ENCODE data around the gene TNS4.

- PRO-cap, result no peak
Observed at GRCh38 chr17:39723115-39723546, 7.2 kb downstream of the MIEN1 start.

DNA sequence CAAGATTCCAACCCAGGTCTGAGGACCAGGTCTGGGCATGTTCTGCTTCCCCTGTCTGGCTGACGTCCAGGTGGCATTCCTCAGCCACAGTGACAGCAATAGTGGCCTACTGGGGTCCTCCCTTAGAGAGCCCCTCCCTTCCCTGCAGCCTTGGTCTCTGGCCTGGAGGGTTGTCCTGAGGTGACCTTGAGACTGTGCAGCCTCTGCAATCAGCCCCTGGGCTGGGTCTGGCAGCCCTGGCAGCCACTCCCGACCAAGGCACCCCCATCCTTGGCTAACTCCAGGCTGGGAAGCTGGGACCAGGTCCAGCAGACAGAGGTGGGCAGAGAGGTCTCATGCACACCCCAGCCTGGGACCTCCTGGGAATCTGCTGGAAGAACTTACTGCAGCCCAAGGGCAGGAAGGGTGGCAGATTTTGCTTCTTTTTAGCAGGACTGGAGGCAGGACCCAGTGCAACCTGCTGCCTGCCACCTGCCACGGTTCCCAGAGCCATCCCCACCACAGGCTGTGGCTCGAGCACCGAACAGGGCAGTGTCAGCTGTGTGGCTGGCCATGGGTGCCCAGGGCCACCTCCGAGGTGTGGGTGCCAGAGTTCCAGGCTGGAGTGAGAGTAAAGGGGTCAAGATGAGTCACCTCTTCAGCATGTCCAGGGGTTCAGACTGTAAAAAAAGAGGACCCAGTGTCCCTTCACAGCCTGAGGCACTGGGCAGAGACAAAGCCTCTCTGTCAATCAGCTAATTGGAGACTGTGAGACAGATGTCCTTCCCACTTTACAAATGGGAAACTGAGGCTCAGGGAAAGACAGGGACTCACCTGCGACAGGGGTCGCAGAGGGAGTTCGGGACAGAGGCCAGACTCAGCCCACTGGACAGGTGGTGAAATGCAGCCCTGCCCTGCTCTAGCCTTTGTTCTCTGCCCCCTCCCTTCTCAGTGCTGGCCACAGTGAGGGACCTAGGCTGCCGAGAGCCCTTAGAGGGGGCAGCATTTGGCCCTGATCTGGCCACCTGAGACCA is 12.7 kb downstream of the GRB7 start:
- PRO-cap, result no peak

DNA sequence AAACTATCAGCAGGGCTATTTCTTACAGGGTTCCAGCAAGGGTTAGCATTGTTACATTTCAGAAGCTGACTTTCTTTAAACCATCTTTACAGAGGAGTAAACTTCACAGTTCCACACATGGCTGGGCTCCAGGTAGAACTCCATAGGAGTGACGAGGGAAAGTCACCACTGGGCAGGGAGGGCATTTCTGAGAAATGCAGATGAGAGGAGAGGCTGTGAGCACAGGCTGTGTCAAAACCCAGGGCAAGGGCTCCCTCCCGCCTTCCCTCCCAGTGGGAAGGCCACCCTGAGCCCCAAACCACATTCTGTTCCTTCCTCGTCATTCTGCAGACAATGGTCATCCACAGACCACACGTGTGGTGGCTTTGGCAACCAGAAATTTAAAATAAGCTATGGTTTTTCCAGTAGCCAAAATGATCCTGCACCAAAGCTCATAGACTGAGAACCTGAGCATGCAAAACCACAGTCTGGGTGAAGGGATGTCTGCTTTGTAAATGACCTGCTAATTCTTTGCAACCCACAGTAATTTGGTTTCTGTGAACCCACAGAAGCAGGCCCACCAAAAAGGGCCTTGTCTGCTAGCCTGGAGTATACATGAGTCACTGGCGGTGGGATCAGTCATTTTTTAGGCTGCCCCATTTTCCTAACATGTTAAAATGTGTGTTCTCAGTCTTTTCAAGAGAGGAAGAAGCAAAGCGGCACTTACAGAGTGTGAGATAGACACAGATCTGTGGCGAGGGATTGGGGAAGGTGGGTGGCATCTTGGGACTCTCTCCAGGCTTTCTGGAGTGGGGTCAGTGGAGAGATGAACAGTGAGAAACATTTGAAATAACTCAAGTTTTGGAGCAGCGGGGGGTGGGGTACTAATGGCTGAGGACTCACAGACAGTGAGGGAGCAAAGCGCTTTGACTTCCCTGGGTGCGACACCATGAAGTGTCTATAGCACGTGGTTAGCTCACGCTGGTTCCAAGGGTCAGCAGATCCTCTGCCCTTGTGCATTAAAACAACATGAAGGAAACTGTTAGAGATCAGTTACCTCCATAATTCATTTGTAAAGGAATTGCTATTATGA is 20.4 kb downstream of the GRB7 start:
- PRO-cap, result no peak

GRCh38 chr17:39924776-39925936 is 2.2 kb downstream of the ORMDL3 start:
- PRO-cap, result no peak

GRCh38 chr17:39948477-39948838 is 14.3 kb upstream of the GSDMA start:
- PRO-cap, result no peak

DNA sequence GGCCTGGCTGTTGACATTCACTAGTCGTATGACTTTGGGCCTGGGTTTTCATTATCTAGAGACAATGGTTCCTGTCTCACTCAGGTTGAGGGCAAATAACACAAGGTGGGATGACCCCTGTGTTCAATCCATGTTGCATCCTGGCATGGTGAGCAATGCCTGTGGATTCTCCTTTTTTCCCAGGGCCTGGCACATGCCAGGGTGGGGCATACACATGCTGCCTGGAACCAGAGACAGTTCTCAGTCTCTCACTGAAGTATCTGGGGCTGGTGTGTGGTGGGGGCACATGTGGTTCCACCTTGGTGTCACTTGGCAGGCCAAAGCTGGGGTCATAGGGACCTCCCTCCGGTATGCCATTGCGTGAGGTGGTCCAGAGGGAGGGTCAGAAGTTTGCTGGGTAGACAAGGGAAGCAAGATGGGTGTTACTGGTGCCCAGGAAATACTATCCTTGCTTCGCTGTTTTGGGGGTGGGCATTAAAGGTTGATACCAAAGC is 5.5 kb downstream of the THRA start:
- PRO-cap, result no peak

DNA sequence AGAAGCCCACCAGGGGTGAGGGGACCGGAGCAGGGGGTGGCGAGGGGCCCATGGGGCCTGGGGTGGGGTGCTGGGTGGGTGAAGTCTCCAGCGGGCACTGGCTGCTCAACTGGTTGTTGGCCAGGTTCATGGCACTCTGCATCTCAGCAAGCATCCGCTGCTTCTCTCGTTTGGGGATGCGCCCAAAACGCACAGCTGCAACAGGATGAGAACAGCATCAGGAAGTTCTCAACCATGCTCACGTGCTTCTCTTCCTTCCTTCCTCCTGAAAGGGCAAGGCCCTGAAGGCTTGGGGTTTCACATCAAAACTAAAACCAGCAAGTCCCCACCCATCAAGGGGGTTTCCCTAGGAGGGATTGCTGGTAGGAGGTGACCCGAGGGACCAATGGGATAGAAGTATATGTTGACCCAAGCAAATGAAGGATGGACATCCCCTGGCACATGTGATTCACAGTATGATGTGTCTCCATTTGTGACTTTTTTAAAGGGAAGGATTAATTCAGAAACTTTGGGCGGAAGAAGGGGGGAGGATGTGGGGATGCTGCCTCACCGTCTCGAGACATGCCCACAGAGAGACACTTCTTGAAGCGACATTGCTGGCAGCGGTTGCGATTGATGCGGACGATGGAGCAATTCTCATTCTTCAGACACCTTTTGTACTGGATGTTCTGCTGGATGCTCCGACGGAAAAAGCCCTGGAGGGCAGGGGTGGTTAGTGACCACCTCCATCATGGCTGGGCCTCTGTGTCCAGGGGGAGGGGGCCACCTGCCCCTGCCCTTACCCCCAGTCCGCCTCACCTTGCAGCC is 4.3 kb downstream of the NR1D1 start:
- PRO-cap, result no peak

DNA sequence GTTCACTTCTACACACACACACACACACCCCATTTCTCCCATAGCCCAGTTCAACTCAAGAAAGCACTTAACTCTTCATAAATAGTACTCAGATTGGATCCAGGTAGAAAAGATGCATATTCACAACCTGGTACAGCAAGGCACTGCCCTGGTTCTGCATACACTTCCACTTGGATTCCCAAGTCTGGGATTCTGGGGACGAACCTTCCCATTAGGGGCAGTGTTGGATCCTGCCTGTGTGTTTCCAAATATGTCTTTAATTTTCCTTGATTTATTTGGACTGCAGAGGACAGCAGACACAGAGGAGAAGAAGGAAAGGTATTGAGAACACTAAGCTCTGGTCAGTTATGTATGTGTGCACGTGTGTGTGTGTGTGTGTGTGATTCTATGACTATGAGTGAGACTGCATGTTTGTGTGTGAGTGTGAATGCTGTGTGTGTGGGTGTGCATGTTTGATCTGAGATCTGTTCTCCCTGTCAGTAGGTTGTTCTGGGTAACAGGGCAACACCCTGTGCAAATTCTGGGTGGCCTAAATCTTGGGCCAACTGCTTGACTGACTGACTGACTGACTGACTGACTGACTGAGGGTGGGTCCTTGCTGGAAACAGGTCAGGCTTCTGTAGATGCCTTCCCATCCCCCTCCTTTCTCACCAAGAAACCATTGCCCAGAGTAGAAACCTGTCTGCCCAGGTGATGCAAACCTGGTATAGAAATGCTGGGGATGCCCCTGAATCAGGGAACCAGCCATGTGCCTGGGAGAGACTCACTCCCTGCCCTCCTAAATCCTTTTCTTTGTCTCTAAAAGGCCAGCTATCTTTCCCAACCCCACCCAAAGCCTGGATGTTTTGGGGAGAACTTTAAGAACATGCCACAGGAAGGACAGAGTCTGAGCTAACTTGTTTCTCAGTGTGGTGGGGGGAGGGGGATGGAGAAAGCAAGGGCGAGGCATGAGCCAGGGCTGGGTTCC is 4.2 kb upstream of the NR1D1 start:
- PRO-cap, result no peak

DNA sequence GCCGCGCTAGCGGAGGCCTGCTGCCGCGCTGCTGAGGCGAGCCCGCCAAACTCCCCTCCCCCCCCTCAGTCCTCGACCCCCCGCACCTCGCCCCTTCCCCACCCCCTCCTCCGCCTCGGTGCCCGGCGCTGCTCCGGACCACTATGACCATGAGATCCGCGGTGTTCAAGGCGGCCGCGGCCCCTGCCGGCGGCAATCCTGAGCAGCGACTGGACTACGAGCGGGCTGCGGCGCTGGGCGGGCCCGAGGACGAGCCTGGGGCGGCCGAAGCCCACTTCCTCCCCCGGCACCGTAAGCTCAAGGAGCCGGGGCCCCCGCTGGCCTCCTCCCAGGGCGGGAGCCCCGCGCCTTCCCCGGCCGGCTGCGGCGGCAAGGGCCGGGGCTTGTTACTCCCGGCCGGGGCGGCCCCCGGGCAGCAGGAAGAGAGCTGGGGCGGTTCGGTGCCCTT is 723 bp downstream of the MSL1 start:
- PRO-cap, result bidirectional peak, plus-strand start at position 141 of the sequence, minus-strand start outside the sequence

DNA sequence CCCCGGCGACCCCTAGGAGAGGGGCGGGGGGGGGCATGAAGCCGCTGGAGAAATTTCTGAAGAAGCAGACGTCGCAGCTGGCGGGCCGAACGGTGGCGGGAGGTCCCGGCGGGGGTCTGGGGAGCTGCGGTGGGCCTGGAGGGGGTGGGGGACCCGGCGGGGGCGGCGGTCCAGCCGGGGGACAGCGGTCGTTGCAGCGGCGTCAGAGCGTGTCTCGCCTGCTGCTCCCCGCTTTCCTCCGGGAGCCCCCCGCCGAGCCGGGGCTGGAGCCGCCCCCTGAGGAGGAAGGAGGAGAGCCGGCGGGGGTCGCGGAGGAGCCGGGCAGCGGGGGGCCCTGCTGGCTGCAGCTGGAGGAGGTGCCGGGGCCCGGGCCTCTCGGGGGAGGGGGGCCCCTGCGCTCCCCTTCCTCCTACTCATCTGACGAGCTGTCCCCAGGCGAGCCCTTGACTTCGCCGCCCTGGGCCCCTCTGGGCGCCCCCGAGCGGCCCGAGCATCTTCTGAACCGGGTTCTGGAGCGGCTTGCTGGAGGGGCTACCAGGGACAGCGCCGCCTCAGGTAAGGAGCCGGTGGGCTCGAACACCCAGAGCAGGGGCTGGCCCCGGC is 658 bp downstream of the RAPGEFL1 start:
- PRO-cap, result no peak

- PRO-cap, result no peak
Observed at GRCh38 chr17:40218531-40219015, 531 bp upstream of the WIPF2 start.

DNA sequence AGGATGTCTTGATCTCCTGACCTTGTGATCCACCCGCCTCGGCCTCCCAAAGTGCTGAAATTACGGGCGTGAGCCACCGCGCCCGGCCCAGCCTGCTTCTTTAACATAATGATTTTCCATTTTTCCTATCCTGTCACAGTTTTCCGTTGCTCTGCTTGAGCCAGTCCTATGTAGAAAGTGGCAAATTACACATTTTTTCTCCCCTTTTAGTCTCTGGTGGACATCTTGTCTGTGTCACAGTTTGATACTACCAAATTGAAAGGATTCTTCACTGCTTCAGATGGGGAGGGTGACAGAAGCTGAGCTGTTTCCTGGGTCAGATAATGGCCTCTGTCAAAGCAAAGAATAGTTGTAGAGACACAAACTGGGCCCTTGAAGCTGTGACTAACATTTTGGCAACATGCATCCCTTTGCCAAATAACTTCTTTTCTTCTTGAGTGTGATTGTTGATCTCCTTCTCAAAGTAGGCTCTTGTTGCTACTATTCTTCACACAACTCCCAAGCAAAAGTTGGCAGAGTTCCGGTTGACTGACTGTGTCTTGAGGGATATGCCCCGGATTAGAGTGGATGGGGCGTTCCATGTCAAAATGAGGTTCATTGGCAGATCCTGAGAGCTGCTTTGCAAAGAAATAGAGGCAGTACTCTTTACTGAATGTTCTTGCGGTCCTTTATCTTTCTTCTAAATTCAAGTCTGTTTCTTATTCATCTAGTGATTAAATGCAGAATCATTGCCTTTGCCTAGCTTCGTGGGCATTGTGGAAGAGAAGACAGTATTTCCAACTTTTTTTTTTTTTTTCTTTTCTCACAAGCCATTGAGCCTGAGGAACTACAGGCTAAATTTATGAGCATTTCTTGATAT is 5.6 kb downstream of the WIPF2 start:
- PRO-cap, result no peak

DNA sequence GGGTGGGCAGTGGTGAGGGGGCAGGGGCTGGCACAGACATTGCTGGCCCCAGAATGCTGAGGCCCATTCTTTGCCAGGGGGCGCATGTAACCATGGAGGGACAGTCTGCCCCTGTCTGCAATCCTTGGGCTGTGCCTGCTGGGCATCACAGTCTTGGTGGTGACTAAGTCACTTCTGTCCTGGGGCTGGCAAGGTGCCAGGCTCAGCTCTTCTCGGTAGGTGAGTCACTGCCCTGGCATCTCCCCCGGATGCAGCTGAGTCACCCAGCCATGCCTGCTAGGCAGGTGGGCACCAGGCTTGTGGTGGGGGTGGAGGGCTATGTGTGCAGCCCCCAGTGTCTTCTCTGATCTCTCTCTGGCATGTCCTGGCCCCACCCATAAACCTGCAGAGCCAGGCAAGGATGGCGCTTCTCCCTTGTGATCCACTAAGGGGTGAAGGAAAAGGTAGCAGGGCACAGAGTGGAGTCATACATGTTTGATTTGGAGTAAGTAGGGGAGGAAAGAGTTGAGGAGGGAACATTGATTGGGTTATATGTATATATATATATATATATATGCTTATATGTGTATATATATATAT is 5.7 kb downstream of the RARA start:
- PRO-cap, result no peak

DNA sequence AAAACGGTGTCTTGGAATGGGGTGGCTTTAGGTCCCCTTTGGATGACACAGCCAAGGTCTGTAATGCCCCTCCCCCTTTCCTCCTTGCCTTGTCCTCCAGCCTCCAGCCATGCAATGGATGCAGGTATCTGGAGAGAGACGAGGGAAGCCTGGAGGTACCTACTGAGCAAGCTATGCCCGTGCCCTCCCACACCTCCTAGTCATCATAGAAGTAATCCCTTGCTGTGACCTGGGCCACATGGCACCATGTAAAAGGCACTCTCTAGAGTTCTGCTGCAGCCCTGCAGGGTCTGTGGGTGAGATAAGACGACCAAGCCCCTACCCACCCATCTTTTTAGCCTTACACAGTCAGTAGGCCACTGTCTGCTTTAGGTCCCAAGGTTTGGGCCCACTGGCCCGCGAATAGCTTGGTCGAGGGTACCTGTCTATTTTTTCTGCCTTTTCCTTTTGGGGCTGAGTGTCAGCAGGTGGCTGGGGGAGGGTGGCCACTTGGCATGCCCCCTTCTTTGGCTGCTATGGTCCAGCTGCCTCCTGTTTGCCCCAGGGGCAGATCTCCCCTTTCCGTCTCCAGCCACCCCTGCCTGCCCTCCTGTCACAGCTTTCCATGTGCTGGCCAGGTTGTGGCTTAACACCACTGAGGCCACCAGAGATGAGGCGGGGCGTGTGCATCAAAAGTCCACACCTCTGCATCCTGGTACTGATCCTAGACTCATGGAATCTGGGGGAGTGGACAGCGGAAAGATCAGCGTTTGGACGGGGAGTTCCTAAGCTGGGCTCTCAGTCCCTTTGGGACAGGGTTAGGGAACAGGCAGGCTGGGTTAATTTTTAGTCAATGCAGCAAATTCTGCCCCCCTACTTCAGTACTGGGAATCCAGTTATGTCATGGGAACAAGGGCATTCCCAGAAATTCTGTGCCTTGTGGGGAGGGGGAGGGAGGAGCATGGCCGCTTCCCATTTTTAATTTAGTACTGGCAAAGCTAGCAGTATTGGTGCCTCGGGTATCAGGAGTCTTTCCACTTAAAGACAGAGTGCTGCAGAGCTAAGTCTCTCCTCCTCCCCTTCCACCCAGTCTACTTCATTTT is 3.7 kb downstream of the IGFBP4 start:
- PRO-cap, result no peak

- PRO-cap, result no peak
Observed at GRCh38 chr17:40447747-40448231, 4.5 kb downstream of the IGFBP4 start.

GRCh38 chr17:40450061-40450693 is 6.9 kb downstream of the IGFBP4 start:
- PRO-cap, result no peak

GRCh38 chr17:40451925-40453411 is 9.2 kb downstream of the IGFBP4 start:
- PRO-cap, result no peak

- PRO-cap, result no peak
Observed at GRCh38 chr17:40456064-40457293, 13.2 kb downstream of the IGFBP4 start.

GRCh38 chr17:40500336-40500826 is 1.0 kb downstream of the TNS4 start:
- PRO-cap, result no peak

- PRO-cap, result no peak
Observed at GRCh38 chr17:40501493-40501946, at the start of gene TNS4. TSS of gene TNS4 (minus strand) at chr17:40501623.

All from progenitor cell of endocrine pancreas (in vitro differentiated cells).